A673 (cell line): Measurements from ENCODE around the genes PRAMEF2, PRAMEF25 and PRAMEF18.

DNA sequence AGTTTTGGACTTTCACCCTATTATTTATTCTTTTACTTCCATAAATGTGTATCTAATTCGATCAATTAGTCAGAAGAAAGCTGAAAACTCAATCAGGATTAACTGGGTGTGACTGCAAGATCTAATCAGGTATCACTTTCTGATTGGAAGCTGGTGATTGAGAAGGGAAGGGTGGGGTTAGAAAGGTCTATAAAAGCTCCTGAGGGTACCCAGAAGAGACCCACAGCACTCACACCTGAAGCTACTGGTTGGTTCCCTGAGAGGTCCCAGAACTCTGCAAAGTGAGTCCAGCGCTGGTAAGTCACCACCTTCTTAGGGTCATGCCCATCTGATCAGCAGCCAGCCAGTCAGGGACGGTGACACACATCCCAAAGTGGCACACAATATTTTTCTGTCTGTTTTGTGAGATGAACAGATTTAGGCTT, at the start of gene PRAMEF2:
Gene PRAMEF2, plus strand, starts transcription at position 235 of the 425 bp plus-strand sequence.
- PRO-cap = no peak

DNA sequence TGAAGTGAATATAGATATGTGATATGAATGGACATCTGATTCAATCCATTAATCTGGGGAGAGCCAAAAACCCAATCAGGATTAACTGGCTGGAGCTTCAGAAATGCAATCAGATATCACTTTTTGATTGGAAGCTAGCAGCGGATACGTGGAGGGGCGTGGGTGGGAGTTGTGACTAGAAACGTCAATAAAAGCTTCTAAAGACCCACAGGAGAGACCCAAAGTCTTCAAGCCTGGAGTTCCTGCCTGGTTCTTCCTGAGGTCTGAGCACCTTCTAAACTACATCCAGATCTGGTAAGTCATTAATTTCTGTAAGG, at the start of gene PRAMEF25:
Gene PRAMEF25, plus strand, starts transcription at position 161 of the 317 bp plus-strand sequence.
- PRO-cap = no peak

- PRO-cap = no peak
These were observed at the start of gene PRAMEF18 for GRCh38 chr1:13226079-13226587. Gene PRAMEF18 (minus strand): TSS chr1:13226154.

DNA sequence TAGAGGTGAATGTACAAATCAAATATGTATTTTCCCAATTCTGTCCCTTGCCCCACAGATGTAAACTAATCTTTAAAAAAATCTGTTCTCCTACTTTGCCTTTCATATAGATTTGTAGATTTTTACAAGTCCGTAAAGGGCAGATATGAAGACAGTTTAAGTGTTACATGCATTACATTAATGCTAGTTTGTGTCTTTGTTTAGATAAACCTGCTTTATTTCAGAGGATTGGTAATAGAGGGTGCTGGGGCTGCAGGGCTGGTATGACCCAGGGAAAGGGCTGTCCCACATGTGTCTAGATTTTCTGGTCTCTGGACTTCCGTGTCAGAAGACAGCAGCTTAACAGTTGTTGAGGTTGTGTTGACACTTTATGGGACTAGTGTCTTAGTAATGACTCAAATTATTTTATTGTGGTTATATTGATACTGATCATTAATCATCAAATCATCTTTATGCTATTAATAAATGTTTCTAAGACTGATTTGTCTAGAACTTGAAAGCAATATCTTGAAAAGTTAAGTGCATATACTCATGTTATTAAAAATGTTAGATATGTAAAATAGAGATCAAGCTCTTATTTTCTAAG, 10.1 kb downstream of the PRDM2 start:
- PRO-cap = no peak

- PRO-cap = no peak
These were observed 54.8 kb downstream of the PRDM2 start for GRCh38 chr1:13754789-13755169.

DNA sequence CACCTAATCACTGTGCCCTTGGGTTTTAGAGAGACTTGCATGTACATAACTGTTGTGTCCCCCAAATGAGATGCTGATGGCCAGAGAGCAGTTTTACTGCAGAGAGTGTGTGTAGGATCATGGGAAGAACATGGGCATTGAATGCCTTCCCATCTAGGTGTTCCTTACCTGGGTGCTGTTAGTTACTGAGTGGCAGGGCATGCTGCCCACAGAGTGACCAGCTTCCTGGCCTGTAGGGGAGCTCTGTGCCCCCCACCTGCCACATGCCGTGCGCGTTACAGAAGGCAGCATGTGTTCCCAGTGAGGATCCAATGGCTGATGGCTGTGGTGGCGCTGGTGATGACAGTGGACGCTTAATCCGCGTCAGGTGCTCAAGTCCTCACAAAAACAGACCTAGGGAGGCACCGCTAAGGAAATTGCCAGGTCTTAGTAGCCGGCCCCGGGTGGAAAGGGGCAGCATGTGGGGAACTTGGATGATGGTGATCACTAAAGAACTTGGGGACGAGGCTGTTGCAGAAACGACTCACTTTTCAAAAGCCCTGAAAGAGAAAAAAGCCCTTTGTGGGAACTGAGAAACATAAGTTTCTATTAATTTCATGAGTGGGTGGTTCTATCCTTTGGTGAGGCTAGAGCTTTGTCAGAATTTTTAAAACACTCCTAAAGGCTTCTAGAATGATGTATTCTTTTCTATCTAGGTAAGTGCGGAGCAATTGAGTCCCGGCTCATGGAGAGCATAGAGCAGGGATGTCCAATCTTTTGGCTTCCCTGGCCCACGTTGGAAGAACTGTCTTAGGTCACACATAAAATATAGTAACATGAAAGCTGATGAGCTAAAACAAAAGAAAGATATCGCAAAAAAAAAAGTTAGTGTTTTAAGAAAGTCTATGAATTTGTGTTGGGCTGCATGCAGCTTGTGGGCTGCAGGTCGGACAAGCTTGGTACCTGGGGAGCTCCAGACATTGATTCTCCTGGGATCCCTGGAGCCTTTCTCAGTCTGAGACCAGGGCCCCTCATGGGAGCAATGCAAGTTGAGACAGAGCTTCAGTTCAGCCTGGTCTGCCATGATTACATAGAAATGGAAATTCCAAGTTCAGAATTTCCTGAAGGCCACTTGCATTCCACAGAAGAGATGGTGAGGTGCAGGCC, 93.4 kb downstream of the PRDM2 start:
- PRO-cap = no peak

GRCh38 chr1:13948482-13949623, 248.9 kb downstream of the PRDM2 start:
- PRO-cap = no peak

DNA sequence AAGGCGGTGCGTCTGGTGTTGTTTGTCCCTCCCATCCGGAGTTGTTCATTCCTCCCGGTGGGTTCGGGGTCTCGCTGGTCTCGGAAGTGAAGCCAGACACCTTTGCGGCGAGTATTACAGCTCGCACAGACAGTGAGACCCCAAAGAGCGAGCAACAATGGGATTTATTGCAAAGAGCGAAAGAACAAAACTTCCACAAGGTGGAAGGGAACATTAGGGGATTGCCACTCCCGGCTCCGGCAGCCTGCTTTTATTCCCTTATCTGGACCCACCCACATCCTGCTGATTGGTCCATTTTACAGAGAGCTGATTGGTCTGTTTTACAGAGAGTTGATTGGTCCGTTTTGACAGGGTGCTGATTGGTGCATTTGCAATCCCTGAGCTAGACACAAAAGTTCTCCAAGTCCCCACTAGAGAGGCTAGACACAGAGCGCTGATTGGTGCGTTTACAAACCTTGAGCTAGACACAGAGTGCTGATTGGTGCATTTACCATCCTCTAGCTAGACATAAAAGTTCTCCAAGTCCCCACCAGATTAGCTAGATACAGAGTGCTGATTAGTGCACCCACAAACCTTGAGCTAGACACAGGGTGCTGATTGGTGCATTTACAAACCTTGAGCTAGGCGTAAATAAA, 178.6 kb upstream of the KAZN start:
- PRO-cap = no peak

DNA sequence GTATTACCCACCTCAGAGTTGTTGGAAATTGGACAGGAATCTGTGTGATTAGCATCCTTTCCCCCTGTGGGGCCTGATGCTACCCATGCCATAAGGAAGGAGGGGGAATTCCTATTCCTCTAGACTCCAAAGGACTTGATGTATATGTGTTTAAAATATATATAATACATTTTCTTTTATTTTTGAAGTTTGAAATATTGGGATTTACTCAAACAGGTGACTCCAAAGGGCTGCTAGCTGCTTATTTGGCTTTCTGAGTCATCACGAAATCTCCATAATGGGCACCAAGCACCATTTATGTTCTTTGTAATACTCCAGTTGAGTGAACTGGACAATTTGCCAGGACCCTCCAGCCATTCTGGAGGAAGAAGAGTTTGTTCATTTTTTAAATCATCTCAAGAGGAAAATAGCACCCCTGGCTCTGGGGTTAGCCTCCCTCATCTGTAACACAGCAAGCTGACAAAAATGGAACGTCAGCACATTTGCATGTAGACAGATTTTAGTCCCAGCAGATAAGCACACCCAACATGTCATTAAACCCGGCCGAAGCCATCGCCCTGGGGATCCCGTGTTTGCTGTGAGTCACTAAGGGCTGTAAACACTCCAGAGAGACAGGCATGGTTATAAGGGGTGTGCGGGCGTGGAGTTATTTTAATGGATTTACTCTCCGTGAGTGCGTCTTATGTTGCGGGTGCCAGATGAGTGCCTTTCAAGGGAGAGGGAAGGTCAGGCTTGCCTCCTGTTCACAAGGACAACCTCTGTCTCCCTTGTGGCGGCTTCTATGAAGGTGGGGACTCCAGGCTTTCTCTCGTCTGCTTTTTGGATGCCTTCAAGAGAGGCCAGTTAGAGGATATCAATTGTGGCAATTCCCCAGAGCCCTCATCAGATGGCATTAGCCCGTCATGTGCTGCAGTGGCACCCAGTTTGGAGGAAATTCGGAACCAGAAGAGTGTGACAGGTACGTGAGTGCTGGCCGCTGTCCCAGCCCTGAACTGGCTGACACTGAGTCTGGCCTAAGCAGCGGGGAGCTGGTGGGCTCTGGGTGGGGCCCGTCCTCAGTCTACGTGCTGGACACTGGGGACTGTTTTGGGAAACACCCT, 224.1 kb upstream of the TMEM51 start:
- PRO-cap = no peak

GRCh38 chr1:14945034-14946370, 208.0 kb upstream of the TMEM51 start:
- PRO-cap = no peak

- PRO-cap = no peak
These were observed 19.1 kb downstream of the TMEM51 start for GRCh38 chr1:15172605-15173177.

DNA sequence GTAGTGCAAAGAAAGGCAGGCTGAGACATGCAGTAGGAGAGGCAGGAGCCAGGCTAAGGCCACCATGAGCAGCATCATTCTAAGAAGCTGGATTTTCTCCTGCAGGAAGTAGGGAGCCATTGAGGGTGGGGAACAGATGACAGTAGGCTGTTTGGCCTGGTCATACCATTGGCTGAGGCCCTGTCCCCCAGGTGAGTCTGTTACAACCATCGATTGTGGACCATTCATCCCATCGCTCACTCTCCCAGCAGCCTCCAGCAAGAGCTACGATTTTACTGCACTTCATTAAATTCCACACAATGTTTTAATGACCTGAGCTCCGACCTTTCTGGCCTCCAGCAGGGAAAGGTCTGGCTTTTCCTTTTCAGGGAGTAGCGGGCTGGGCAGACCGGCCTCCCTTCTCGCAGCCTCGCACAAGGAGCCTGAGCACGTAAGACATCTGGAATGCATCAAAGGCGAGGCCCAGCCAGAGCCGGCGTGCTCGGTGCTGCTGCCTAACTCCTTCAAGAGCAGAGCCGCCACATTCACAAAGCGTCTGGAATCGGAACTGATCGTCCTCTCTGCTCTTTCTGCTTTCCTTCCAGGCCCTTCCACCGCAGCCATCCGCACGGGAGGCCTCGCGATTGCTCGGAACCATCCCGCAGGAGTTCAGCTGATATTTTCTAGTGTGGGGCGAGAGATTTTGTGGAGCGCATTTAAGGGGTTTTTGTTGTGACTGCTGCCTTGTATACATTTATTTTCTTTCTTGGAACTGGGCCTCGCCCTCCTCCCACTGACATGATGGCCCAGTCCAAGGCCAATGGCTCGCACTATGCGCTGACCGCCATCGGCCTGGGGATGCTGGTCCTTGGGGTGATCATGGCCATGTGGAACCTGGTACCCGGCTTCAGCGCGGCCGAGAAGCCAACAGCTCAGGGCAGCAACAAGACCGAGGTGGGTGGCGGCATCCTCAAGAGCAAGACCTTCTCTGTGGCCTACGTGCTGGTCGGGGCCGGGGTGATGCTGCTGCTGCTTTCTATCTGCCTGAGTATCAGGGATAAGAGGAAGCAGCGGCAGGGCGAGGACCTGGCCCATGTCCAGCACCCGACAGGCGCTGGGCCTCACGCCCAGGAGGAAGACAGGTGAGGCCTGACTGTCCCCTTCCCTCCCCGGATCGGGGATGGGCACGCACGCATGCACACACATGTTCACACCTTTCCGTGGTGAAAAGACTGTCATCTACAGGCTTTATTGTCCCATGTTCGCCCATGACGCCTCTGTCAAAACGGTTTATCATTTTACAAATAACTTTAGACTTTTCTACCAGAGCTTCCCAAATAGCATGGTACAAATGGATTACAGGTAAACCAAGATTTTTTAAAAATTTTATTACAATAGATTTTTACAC, 32.2 kb upstream of the FHAD1 start:
- PRO-cap = no peak

- PRO-cap = no peak
These were observed 68.1 kb upstream of the EFHD2 start for GRCh38 chr1:15341592-15341985.

DNA sequence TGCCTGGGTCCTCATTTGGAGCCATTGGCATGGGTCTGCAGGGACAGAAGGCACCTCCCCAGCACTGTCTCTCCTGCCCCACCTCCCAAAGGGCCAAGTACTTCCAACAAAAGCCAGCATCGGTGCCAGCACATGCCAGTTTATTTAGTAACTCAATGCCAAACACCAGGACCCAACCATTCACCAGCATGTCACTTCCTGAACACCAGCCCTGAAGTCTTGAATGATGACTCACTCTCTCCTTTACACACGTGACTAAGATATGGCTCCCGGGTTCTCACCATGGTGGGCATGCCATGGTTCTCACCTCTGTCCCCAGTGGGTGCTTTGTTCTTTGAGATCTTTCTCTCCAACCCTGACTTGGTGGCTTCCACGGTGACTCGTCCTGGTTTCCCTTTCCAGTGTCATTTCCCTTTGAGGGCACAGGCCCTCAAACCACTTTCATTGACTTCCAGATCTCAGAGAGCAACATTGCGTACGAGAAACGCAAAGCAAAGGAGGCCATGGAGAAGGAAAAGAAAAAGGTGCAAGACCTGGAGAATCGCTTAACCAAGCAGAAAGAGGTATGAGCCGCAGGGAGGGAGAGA, 57.2 kb upstream of the EFHD2 start:
- PRO-cap = bidirectional peak, plus-strand start at position 222 of the sequence, minus-strand start at position 115 of the sequence

- PRO-cap = no peak
These were observed 8.8 kb upstream of the CTRC start for GRCh38 chr1:15429135-15430147.

GRCh38 chr1:15574636-15575251, 10.1 kb downstream of the AGMAT start:
- PRO-cap = no peak

DNA sequence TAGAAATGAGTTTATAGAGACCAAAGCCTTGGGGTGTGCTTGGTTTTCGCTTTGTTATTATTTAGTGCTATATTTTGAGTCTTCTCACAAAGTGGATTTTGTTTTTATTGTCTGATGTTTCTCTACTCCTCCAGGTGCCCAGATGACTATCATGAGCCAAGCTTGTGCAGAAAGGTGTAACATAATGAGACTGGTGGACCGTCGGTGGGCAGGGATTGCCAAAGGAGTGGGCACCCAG, 16.2 kb upstream of the RSC1A1 start:
- PRO-cap = no peak

- PRO-cap = no peak
These were observed 3.4 kb downstream of the RSC1A1 start for GRCh38 chr1:15662707-15663521.

GRCh38 chr1:15669655-15670370, 10.3 kb downstream of the RSC1A1 start:
- PRO-cap = no peak

GRCh38 chr1:15696940-15697795, 13.0 kb downstream of the PLEKHM2 start:
- PRO-cap = no peak